Peritoneum (tissue), 1 donor: ENCODE measurements around a stretch of chr2.

- PRO-cap: no peak
Observed at GRCh38 chr2:211899797-211900530, 638.6 kb downstream of the ERBB4 start.

DNA sequence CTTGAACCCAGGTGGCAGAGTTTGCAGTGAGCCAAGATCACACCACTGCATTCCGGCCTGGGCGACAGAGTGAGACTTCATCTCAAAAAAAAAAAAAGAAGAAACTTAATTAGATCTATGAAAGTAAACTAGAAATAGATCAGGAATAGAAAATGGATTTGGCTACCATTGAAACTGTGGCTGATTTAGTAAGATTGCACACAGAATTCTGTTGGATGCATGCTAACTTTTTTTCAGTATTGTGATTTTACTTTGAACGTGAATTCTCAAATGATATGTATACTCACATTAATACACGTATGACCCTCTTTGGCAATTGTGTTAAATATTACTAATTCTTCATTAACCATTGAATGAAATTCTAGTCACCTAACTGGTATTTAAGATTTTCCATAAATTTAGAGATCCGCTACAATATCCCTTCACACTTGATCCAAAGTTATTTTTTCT lies 394.6 kb downstream of the ERBB4 start:
- PRO-cap: no peak

GRCh38 chr2:212237751-212238218 lies 300.8 kb downstream of the ERBB4 start:
- PRO-cap: no peak

GRCh38 chr2:213151240-213151458 lies 263 bp downstream of the IKZF2 start:
- PRO-cap: no peak

DNA sequence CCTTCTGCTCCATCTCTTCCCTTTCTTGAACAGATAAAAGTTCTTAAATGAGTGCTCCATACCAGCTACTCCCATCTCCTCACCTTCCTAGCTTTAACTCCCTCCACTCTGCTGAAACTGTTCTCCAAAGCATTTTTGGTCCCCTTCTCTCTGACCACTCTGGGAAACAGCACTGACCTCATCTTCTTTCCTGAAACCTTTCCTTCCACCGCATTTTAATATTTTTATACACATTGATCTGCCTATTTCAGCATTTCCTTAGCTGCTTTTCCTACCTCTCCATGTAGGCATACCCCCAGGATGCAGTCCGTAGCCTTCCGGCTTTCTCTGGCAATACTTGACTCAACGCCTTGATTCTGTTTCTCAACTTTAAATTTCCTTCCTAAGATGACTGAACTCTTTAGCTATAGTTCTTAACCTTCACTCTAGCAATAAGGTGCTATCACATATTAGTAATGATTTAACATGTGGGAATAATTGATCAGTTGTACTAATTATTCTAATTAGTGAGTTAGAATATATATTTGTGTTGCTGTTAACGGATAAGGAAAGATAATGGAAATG lies 9.7 kb downstream of the BARD1 start:
- PRO-cap: no peak

- PRO-cap: no peak
Observed at GRCh38 chr2:215382014-215382530, 53.8 kb downstream of the FN1 start.

GRCh38 chr2:215433197-215433661 lies 2.6 kb downstream of the FN1 start:
- PRO-cap: no peak

DNA sequence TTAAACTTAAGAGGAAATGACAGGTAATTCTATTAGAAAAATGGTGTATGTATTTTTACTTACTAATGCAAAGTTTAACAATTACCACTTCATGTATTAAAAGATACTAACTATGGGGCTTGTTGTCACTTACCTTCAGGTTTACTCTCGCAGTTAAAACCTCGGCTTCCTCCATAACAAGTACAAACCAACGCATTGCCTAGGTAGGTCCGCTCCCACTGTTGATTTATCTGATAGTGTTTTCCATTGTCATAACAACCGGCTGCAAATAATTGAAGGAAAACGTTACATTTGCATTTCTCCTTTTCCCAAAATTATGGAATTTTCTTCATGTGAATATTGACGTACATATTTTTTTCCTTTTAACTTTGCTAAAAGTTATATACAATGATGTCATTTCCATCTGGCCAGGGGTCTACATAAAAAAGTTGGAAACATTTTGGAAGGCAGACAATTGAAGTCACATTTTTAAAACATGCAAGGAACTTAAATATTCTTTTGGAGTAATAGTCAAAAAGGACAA lies 1.2 kb downstream of the FN1 start:
- PRO-cap: no peak

DNA sequence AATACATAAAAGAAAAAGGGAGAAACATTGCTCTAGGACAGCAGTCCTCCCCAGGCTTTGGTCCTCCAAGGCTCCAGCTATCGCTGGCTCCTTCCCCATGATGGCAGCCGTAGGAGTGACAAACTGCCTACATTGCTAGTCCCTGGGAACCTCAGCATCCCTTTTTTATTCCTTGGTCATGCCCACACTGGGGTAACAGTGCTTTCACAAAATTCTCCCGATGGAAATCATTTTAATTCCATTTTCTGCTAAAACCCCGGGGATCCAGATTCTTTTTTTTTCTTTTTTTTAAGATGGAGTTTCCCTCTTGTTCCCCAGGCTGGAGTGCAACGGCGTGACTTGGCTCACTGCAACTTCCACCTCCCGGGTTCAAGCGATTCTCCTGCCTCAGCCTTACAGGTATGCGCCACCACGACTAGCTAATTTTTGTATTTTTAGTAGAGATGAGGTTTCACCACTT lies 7.3 kb upstream of the FN1 start:
- PRO-cap: no peak

- PRO-cap: no peak
Observed at GRCh38 chr2:215620079-215620509, 184.2 kb upstream of the FN1 start.

- PRO-cap: no peak
Observed at GRCh38 chr2:215758681-215759106, 254.7 kb downstream of the MREG start.

GRCh38 chr2:215771890-215772433 lies 241.4 kb downstream of the MREG start:
- PRO-cap: no peak

DNA sequence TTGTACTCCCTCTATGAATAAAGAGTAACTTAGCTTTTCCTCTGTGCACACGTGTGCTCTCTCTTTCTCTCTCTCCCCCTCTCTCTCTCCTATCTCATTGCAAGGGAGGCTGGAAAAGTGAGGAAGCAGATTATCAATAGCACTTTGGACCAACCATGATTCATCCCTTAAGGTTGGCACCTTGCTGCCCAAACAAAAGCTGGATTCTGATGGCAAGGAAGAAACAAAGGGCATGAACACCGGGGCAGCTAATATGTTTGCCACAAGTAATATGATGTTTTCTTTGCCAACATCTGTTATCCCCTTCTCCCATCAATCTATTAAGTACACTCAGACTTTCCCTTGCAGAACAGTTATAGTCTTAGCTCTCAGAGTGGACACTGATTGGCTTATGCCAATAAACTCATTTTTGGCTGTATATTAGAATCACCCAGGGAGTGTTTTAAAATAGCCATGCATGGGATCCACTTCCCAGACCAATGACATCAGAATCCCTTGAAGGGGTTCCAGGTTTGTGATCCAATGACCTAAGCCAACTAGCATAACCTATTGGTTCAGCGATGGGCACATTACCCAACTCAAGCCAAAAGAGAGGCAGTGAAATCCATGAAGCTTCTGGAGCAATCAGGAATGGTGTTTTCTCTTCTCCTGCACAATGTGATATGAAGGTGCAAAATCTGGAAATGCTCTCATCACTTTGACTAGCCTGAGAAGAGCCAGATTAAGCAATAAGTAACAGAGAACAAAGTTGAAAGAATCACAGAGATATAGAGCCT lies 60.3 kb downstream of the MREG start:
- PRO-cap: no peak

GRCh38 chr2:216012063-216012865 lies 1.1 kb downstream of the MREG start:
- PRO-cap: no peak

DNA sequence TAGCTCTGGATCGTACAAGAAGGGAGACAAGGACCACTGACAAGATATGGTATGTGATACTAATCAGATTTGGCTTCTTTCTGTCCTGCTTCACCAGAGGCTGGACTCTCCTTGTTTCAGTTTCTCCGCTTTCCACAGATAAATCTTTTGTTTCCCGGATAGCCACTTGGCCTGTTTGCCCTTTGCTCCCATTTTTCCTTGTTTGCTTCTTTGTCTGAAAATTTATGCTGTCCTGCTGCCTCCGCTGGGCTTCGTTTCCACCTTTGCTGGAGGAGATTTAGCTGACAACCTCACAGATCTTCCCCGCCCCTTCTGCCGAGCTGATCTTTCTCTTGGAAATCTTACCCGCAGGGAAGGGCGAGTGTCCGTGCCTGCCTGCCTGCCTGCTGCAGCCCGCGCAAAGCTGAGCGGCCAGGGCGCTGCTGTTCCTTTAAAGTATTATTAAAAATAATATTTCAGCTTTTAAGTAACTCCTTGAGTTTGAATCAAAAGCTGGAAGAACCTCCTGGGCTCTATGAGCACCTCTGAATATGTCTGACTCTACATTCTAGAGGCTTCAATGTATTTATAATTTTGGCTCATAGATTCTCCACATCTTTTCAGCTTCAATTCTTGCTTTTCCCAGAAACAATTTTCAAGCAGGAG lies 1.4 kb upstream of the XRCC5 start:
- PRO-cap: no peak

DNA sequence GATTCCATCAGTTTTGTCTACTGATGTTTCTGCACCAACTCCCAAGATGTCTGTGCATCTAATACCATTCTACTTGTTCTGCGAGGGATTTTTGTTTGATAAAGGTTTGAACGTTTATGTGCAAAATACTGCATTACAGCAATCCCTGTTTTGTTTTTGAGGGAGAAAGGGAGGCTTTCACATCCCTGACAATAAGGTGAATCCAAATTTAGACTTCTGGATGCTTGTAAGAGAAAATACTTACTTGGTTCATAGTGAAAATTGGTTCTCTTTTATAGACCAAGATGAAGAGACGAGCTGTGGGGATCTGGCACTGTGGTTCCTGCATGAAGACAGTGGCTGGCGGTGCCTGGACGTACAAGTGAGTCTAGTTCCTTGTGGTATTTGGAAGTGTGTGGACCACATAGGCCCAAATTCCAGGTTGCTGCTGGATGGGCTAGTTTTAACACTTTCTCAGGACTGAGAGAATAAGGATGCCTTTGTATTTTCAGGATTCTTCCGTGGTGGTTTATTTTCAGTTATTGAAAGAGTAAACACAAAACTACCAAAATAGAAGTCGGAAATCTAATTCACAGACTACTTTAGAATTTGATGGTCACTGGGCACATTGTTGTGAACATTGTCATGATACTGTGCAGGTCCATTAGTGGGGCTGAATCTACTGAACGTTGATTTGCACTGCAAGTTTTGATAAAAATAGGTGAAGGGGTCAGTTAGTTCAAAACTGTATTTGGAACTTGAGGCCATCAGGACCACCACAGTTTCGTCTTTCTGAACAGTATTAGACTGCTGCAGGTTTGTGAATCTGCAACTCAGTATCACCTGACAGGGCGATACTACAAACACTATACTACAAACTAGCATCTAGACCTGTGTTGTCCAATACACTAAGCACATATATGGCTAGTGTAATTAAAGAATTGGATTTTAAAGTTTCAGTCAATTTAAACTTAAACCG lies 1.3 kb downstream of the RPL37A start:
- PRO-cap: no peak

DNA sequence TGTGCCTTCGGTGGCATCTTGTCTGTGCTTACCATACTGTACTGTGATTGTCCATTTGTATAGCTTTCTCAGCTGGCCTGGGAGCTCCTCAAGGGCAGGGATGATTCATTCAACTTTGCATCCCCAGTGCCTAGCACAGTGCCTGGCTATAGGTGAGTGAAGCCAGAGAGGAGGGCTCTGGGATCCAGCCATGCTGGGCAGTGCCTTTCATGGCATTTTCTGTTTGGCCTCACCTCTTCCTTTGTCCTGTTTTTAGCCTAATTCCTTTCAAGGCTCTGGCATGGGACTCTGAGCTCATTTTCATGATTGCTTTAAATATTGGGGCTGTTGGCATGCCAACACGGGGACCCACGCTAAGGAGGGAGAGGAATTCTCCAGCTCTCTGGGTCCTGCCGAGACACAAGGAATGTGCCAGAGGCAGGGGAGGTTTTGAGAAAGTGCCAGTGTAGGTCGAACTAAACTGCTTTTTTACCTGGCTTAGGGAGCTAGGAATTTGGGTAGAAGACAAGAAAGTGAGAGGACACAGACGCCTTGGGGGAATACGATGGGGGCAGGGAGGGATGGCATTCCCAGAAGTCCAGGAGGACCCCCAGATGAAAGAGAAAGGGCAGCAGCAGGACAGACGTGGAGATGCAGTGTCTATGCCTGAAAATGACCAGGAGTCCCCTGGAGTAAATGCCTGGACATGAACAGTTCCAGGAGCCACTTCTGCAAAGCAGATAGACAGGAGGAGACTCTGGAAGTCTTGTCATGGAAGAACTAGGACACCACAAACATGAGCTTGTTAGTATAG lies 42.3 kb downstream of the RPL37A start:
- PRO-cap: no peak

DNA sequence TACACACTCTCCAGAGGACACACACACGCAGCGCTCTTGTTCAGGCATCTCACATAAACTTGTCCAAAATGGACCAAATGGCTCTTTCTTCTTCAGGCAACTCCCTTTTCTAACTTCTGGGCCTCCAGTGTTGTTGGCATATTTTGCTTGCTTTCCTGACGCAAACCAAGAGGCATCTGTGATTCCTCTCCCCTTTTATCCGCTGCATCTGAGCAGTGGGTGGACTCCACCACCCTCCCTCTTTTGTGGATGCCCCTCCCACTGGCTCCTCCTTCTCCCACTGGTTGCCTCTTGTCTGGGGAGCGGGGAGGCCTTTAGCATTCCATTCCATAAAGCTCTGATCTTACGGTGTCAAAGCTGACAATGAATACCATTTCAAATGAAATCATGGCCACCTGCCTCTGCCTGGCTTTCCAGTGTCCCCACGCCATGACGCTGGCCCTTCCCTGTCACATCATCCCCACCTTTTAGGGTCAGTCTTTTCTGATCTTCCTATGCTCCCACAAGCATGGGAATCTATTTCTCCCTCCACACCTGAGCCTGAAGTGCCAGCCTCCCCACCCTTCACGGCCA lies 51.3 kb downstream of the RPL37A start:
- PRO-cap: no peak

DNA sequence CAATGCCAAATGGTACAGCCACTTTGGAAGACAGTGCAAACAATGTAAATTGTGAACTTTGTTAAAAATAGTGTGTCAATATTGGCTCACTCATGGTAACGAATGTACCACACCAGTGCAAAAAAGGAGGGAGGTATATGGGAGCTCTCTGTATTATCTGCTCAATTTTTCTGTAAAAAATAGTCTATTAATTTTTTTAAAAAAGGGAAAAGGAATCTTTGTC lies 61.6 kb upstream of the IGFBP2 start:
- PRO-cap: no peak

DNA sequence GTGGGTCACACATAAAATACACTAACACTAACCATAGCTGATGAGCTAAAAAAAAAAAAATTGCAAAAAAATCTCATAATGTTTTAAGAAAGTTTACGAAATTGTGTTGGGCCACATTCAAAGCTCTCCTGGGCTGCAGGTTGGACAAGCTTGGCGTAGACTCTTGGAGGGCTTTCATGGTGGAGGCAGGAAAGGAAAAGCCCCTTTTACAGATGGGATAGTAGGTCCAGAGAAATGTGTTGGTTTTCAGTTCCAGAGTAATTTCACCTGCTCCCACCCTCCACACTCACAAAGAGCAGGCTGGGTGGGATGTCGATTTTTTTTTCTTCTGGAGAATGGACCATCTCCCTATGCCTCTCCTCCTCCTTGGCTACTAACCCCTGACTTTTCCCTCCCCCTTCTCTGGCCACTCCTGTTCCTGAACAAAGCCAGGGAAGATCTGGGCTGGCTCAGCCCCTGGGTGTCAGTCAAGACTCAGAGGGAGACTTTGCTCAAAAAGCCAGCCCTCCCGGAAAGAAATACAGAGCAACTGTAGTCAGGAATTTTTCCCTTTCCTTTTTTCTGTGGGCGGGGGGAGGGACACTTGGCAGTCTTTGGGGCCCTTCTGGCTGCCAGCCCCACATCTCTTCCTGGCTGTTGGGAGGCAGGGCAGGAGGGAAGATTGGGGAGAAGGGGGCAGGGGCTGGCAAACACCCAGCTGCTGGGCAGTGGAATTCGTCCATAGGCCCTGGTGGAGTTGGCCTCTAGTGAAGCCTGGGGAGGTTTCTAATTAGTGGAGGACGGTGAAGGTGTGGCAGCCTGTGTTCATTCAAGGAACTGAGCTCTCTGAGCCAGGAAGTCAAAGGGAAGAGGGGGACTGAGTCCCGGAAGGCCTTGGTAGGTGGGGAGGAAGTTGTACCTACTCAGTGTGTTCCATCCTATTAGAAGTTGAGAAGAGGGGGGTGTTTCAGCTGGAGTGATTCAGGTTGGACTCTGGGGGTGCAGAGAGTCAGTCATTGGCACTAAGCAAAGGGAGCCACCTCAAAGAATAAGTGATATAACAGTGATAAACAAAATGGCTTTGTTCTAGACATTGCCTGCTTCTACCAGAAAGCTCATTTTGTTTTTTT lies 10.8 kb downstream of the IGFBP2 start:
- PRO-cap: no peak